Mesenteric fat pad (tissue), 1 donor: ENCODE measurements around a stretch of chr10.

DNA sequence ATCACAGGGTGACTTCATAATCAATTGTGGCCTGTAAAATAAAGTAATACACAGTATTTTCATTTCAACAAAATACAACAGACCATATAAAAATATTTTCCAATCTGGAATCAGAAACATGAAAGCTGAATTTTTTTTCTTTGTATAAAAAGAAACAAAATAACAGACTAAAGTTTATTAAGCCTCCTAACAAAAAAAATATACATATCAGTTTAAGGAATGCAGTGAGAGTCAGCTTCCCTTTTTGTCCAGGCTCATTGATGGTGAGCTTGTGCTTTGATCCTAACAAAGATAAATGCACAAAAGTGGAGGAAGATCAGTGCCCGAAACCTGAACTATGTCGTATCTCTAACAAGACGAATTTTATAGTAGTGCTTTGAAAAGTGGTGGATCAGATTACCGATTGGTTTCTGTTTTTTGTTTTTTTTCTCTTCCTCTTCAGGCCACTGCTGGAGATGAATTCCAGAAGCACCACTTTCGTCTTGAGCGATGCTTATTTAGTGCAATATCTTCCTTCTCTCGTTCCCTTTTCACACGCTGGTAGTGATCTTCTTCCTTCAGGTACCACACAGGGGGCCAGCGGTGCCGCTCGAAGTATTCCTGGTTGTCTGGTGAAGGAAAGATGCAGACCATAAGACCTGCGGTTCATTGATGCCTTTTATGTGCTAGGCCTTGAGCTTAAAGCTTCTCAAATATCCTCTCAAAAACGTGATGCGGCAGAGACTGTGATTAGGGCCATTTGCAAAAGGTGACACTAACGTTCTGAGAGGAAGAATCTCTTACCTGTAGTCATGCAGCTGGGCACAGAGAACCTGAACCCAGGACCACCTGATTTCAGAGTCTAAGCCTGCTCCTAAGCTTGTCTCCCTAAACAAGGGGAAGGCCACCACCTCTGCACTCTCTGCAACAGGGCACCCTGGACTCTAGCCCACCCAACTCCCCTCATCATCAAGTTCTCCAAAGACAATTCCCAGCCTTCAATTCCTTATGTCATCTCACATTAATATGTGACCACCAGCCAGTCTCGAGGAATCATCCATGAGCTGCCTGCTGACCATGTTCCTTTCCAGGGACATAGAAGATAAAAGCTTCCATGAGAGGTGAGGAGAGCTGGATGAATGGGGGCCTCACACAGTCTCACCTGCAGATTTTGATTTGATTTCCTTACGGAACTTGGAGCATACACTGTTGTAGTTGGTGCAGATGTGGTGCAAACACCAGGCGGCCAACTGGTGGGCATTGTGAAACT, 72.5 kb downstream of the RHOBTB1 start:
- PRO-cap, result no peak

DNA sequence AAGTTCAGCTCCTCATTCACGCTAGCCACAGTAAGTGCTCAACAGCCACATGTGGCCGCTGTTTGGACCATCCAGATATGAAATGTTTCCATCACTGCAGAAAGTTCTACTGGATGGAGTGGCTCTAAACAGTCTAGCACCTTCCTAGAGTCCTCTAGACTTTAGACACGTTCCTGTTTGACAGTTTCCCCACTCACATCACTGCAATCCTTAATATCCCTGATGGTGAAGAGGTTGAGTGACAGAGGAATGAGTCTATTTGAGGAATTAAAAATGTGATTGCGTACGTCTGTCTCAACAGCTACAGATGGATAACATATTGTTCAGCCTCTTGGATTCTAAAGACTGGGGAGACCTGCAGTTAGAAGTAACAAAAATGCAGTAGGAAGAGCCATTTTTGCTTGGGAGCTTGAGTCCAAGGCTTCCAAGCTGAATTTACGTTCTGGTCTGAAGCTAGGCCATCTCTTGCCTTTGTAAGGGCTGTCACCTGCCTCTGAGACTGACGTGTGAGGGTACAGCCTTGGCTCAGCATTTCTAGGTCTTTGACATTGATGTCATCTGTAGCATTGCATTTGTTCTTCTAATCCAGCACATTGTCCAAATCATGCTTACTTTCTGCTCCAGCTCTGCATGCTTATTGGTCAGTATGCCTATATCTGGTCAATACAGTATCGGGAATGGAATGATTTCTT, 68.5 kb downstream of the RHOBTB1 start:
- PRO-cap, result no peak

DNA sequence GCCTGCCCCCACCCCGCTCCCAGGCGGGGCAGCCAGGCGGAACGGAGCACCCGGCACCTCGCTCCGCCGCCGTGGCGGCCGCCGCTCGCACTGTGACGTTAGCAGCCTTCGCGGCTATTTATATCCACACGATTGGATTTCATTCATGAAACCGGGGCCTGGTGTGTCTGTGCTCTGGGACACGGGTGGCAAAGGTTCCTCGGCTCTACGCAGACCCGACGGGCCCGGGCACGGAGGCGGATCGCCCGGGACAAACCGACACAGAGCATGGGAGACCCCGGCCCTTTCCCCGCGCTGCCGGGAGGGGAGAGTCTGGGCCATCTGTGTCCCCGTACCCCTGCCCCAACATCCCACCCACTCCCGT, 230 bp upstream of the RHOBTB1 start:
- PRO-cap, result bidirectional peak, plus-strand start at position 146 of the sequence, minus-strand start at position 94 of the sequence

DNA sequence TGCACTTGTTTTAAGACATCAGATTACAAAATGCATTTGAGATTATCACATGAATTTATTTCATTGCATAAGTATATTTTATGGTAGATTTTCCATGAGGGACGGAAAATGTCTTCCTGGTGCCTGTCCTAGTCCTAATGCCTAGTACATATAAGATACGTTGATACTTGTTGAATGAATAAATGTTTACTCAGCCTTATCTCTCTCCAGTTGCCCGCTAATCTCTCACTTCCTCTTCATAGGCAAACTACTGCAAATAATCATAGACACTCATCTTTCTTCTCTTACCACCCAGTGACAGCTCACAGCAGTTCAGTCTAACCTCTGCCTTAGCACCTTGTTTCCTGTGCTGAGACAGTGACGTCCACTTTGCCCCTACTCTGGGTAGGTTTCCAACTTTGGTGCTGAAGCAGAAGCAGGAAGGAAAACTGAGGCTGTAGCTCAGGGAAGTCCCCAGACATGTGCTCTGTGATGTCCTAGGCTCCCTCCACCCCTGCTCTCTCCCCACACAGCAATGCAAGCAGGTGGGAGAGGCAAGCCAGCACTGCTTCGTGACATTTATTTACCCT, 45.4 kb upstream of the RHOBTB1 start:
- PRO-cap, result no peak

GRCh38 chr10:61000673-61001942, 57.1 kb upstream of the RHOBTB1 start:
- PRO-cap, result no peak

GRCh38 chr10:61904577-61905503, 3.3 kb downstream of the ARID5B start:
- PRO-cap, result no peak

- PRO-cap, result no peak
Observed at GRCh38 chr10:61995170-61995500, 93.6 kb downstream of the ARID5B start.

- PRO-cap, result no peak
Observed at GRCh38 chr10:62044593-62044856, 143.0 kb downstream of the ARID5B start.

GRCh38 chr10:62048422-62049528, 147.3 kb downstream of the ARID5B start:
- PRO-cap, result bidirectional peak, plus-strand start at chr10:62049357, minus-strand start at chr10:62049250

DNA sequence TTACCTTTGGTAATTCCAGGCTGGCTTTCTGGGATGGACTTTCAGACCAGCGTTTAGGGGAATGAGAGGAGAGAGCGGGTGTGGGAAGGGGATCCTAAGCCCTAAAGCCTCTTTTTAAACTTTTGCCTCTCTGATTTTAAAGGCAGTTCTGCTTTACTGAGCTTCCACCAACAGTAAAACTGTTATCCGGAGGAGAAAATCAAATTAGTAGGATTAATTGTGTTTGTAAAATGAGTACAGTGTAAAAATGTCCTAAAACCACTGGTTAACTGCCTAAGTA, 148.0 kb downstream of the ARID5B start:
- PRO-cap, result no peak

DNA sequence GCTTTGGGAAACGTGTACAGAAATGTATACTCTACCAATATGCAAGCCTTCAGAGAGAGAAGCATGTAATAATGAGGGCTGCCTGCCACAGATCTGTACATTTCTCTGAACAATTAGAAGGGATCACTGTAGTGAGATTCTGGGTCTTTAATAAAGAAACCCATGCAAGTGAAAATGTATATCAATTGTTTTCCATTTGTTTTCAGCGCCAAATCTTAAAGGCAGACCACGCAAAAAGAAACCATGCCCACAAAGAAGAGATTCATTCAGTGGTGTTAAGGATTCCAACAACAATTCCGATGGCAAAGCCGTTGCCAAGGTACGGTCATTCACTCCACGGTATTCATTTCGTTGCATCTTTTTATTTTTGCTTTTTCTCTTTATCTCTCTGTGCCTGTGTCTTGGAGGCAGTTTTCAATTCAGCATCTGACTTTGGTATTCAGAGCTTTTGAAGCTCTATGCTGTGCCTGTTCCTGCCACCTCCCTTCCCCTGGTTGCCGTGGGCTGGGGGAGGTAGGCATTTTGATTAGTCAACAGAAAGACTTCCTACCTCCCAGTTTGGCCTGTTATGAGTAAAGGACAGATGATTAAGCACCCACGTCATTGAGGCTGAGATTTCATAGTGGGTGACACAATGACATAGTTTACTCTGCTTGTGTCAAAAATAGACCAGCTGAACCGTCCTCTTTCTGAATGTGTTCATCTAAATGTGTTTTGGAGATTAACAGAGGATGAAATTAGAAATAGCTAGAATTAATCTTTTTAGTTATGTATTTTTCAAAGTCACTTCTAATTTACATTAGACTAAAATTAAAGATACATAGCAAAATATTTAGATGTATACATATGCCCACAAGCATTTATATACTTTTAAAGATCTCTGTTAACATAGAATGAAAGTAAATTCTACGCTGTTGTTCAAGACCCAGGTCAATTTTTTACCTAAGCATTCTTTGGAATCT, 149.5 kb downstream of the ARID5B start:
- PRO-cap, result unidirectional peak, minus-strand start at position 424 of the sequence; unidirectional peak, minus-strand start at position 496 of the sequence

- PRO-cap, result no peak
Observed at GRCh38 chr10:62061109-62061670, 159.7 kb downstream of the ARID5B start.

DNA sequence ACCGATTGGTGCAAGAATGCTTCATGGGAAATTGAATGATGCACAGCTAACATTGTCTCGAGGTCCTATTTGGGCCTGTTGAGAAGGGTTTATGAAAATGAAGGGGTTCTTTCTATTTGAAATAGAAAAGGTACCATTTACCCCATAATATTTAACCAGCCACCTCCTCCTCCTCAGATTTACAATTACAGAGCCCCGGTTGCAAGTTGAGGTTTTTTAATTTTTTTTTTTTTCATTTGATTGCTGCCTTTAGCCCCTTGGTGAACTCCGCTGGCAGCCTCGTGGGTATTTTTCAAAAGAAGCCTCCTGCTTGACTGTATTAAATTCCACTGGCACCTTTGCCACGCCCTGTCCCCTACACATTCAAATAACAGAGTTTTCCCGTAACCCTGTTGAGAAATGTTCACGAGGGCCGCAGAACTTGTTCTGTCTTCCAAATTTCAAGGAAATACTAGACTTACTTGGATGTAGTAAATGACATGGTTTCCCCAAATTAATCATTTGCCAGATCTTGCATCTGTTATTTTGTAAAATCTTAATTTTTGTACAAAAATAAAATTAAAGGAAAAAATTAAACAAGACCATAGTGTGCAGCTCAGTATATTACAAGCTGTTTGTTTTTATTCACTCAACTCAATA, 166.9 kb downstream of the ARID5B start:
- PRO-cap, result no peak

- PRO-cap, result no peak
Observed at GRCh38 chr10:62072775-62073166, 171.3 kb downstream of the ARID5B start.

DNA sequence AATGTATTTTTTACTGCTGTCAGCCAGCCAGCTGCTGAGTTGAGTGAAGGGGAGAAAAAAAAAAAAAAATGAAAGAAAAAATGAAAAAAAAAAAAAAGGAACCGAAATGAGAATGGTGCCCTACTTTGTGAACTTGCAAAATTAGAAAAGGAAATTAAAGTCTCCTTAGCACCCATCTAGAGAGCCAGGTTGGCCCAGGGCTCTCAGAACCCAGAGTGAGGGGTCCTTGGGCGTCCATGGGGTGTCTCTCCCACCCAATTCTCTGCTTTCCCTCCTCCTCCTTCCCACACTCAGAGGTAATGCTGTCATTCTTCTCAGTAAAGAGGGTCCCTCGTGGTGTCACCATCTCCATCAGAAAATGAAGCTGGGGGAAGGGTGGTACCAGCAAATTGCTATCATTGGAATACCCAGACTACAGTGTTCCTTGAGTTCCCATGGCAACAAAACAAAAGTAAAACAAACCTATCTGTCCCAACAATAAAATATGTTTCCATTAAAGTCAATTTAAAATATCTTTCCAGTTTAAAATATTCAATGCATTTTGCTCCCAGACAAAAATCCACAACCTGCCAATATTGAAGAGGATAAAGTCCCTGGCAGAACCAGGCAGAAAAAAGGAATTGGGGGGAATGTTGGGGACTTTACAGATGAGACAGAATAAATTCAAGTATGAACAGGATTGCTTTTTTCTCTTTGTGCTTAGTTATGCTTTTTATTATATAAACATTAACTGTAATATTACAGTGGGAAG, 181.9 kb downstream of the ARID5B start:
- PRO-cap, result no peak

DNA sequence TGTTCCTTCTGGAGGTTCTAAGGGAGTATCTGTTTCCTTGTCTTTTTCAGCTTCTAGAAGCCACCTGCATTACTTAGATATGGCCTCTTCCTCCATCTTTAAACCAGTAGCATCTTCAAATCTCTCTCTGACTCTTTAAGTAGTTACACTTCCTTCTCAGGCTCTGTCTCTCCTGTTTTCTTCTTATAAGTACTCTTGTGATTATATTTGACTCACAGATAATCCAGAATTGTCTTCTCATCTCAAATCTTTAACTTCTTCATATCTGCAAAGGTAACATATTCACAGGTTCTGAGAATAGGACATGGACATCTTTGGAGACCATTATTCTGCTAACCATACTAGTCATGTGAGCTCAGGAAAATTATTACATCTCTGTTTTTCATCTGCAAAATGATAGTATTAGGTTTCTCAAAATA, 145.2 kb downstream of the ZNF365 start:
- PRO-cap, result no peak

DNA sequence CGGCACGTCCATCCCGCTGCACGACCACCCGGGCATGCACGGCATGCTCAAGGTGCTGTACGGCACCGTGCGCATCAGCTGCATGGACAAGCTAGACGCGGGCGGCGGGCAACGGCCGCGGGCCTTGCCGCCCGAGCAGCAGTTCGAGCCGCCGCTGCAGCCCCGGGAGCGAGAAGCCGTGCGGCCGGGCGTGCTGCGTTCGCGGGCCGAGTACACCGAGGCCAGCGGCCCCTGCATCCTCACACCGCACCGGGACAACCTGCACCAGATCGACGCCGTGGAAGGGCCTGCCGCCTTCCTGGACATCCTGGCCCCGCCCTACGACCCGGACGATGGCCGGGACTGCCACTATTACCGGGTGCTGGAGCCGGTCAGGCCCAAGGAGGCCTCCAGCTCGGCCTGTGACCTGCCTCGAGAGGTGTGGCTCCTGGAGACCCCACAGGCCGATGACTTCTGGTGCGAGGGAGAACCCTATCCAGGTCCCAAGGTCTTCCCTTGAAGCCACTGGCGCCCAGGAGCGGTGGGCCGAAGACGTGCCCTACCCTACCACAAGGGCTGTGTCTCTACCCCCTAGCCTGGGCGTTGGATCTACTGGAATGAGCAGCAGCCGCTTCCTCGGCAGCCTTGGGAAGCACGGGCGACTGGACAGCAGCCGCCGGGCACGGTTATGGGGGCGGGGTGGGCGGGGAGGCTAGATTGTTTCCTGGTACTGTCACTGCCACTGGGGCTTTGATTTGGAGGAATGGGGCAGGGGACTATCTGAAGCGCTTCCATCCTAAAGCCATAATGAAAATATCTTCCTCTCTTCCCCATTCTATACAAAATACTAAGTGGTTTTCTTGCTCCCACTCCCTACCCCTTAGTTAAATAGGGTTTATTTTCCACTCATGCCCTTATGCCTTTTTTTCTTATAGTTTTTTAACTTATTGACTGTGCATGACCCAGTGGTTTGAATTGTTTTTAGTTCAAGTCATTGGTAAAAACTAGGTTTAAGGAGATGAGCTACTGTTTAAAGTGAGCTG, 1.2 kb downstream of the ADO start:
- PRO-cap, result no peak

- PRO-cap, result no peak
Observed at GRCh38 chr10:62818438-62819194, 2.5 kb upstream of the EGR2 start.

- PRO-cap, result no peak
Observed at GRCh38 chr10:62827000-62827258, 10.8 kb upstream of the EGR2 start.

- PRO-cap, result no peak
Observed at GRCh38 chr10:63200071-63200788, 67.1 kb downstream of the NRBF2 start.